Cardiac muscle cell (in vitro differentiated cells and primary cell): ENCODE measurements around the gene PDLIM5.

DNA sequence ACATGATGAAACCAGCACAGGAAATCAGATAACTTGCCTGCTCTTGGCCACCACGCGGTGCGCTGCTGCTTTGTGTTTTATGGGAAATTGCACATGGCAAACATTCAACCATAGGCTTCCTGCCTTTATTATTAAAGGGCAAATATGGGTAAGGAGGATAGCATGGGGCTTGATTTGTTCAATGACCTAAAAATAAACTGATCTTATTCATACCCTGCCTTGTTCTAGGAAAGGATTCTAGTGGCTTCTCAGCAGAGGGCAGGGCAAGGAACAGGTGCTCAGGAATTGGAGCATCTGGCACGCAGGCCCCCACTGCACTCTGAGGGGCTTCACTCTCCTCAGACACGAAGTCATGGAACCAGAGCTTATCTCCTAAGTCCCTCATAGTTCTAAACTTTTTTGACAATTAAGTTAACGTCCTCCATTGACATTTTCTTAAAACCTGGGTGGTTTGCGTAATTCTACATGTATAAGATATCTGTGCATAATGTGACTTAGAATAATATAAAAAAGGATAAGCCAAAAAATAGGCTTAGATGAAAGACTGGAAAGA lies 31.8 kb upstream of the NAP1L5 start:
- RAMPAGE, long total RNA: no peak
- RRBS: no CpG with 5 or more reads among the region's 7 CpGs

- RAMPAGE, long total RNA: no peak
- RRBS: no CpG with 5 or more reads among the region's 1 CpG
Measured at GRCh38 chr4:88792297-88793037, 94.8 kb upstream of the NAP1L5 start.

GRCh38 chr4:88843062-88843396 lies 145.4 kb upstream of the NAP1L5 start:
- RAMPAGE, long total RNA: no peak
- RRBS: no CpG with 5 or more reads among the region's 8 CpGs

GRCh38 chr4:89109896-89110155 lies 1.5 kb upstream of the TIGD2 start:
- RAMPAGE, long total RNA: no peak
- RRBS: no CpG with 5 or more reads among the region's 5 CpGs

DNA sequence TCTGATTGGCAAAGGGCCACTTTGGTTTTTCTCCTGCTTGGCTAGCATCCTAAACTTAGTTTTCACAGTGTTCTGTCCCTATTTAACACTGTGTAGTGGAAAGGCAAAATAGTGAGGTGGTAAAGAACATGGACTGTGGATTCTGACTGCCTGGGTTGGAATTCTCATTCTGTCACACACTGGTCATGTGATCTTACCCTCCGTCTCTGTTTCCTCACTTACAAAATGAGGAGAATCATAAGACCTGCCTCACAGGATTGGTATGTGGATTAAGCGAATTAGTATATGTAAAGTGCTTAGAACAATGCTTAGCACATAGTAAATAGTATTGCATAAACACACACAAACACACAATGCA lies 23.5 kb downstream of the TIGD2 start:
- RAMPAGE, long total RNA: no peak
- RRBS: no CpG with 5 or more reads among the region's 2 CpGs

GRCh38 chr4:89157496-89158197 lies 46.3 kb downstream of the TIGD2 start:
- RAMPAGE, long total RNA: no peak
- RRBS: 60% methylated on average over 1 of the region's 7 CpGs

DNA sequence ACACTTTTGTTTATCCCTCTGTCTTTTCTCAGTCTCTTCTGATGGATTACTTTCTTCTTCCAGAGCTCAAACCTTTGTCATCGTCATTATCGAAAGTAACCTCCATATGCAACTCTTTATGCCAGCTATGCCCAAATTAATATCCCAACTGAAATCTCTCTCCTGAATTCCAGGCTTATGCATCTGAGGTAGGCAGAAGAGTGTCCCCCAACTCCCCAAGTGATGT lies 99.7 kb upstream of the GPRIN3 start:
- RAMPAGE, long total RNA: no peak
- RRBS: no CpG with 5 or more reads among the region's 2 CpGs

- RAMPAGE, long total RNA: no peak
- RRBS: no CpG with 5 or more reads among the region's 1 CpG
Measured at GRCh38 chr4:89549796-89550090, 242.1 kb upstream of the GPRIN3 start.

DNA sequence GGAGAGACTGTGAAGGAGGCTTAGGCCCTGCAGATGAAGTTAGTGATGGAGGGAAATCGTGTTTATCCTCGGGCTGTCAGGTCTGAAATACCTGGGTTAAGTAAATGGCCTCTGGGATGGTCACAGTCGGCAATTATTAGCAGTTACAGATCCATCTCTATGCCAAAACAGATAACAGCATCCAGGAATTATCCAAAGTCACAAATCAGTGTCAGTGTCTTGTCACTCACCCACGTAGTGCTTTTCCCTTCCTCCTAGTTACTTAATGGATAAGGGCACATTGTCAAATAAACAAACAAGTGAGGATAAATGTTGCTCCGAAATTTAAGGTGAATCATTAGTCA lies 83.5 kb downstream of the SNCA start:
- RAMPAGE, long total RNA: no peak
- RRBS: no CpG with 5 or more reads among the region's 5 CpGs

DNA sequence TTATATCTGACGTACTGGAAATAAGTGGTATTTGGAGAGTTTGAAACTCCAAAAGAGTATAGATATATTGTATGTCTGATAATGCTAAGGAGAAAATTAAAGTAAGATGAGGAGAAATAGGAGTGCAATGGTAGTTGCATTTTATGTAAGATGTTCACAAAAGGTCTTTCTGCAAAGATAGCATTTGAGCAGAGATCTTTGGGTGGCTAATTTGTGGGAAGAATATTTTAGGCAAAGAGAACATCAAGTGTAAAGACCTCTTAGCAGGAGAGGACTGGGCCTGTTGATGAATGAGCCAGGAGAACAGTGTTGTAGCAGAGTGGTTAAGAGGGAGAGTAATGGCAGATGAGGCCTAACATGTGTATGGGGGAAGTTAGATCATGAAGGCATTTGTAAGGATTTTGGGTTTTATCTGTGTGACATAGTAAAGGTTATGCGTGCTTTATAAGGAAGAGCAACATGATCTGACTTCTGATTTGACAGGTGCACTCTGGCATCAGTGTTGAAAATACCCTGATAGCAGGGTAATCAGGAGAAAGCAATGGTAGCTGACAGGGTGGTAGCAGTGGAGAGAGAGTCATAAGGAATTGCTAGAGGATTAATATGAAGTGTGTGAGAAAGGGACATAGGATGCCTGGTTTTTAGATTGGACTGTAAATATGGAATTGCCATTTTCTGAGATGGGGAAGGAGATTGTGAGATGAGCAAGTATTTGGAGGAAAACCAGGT lies 85.6 kb downstream of the CCSER1 start:
- RAMPAGE, long total RNA: no peak
- RRBS: no CpG with 5 or more reads among the region's 2 CpGs

DNA sequence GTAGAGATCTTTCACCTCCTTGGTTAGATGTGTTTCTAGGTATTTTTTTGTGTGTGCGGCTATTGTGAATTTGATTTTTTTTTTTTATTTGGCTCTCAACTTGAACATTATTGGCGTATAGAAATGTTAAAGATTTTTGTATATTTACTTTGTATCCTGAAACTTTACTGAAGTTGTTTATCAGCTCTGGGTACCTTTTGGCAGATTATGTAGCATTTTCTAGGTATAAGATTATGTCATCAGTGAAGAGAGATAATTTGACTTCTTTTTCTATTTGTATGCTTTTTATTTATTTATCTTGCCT lies 1015.9 kb downstream of the CCSER1 start:
- RAMPAGE, long total RNA: no peak
- RRBS: no CpG with 5 or more reads among the region's 2 CpGs

- RAMPAGE, long total RNA: no peak
- RRBS: no CpG with 5 or more reads among the region's 35 CpGs
Measured at GRCh38 chr4:91791212-91792303, 512.2 kb upstream of the GRID2 start.

DNA sequence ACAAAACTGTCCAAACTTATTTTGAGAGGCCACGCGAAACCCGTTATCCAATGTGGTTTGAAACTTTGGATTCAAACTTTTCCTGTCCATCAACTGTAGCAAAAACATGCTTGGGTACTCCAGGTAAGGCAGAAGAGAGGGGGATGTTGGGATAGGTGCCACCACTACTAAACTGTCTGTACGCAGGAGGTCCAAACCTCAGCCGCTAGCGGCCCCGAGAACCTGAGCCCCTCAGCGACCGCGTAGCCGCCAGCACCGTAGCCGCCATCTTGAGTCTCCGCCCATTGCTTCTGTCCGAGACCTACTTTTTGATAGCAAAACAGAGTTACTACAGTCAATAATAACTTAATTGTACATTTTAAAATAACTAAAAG lies 120.0 kb upstream of the GRID2 start:
- RAMPAGE, long total RNA: no peak
- RRBS: no CpG with 5 or more reads among the region's 15 CpGs

GRCh38 chr4:92277131-92277793 lies 26.5 kb upstream of the GRID2 start:
- RAMPAGE, long total RNA: no peak
- RRBS: no CpG with 5 or more reads among the region's 8 CpGs

DNA sequence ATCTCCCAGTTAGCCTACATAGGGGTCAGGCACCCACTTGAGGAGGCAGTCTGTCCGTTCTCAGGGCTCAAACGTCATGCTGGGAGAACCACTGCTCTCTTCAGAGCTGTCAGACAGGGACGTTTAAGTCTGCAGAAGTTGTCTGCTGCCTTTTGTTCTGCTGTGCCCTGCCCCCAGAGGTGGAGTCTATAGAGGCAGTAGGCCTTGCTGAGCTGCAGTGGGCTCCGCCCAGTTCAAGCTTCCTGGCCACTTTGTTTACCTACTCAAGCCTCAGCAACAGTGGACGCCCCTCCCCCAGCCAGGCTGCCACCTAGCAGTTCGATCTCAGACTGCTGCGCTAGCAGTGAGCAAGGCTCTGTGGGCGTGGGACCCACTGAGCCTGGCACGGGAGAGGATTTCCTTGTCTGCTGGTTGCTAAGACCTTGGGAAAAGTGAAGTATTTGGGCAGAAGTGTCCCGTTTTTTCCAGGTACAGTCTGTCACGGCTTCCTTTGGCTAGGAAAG lies 59.7 kb upstream of the SMARCAD1 start:
- RAMPAGE, long total RNA: no peak
- RRBS: no CpG with 5 or more reads among the region's 11 CpGs

DNA sequence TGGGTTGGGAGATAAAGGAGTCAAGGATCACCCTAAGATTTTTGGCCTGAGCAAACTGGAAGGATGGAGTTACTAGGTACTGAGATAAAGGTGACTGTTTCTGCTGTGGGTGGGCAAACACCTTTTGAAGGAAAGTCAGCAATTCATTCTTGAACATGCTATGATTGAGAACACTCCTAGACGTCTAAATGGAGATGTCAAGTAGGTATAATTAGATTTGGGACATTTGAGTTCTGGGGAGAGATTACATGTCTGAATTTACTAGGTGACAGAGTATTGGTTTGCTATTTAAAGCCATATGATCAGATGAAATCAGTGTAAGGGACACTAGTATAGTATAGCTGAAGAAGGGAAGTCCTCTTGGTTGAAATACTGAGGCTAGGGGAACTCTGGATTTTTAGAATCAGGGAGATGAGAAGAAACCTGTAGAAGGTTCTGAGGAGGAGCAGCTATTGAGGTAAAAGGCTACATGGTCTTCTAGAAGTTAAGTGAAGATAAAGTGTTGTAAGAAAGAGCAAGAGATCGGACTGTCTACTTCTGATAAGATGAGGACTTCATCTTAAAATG lies 20.0 kb downstream of the SMARCAD1 start:
- RAMPAGE, long total RNA: no peak
- RRBS: no CpG with 5 or more reads among the region's 2 CpGs

- RAMPAGE, long total RNA: start-site peak on the plus strand at chr4:94451882-94451995, 8,867 and 7,840 reads in 2 replicates
- RRBS: 2% methylated on average over 30 of the region's 92 CpGs
Measured at GRCh38 chr4:94451616-94452547, at the start of gene PDLIM5. Gene PDLIM5 (plus strand): TSS chr4:94451942.

- RAMPAGE, long total RNA: no peak
- RRBS: no CpG with 5 or more reads among the region's 3 CpGs
Measured at GRCh38 chr4:94455128-94455582, 3.4 kb downstream of the PDLIM5 start.

DNA sequence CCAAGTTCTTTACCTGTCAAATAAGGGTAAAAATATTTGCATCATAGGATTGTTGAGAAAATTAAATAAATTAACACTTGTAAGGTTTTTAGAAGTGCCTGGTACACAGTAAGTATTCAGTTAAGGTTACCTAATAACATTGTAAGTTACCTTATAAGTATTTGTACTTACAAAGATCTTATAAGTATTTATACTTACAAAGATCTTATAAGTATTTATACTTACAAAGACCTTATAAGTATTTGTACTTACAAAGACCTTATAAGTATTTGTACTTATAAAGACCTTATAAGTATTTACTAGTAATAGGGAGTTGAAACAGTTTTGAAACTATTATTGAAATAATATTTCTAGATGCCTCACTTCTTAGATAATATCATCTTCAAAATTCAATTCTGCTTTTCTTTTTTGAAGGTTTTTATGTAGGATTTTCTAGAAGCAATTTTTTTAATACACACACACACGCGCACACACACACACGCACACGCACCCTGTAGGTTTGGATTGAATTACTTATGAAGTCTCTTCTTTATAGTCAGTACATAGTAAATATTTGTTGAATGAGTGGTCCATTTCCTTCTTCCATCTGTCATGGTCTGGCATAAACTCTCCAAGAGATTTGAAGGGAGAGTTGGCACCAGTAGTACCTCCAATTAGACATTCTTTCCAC lies 20.1 kb downstream of the PDLIM5 start:
- RAMPAGE, long total RNA: no peak
- RRBS: no CpG with 5 or more reads among the region's 4 CpGs

GRCh38 chr4:94525877-94526305 lies 74.1 kb downstream of the PDLIM5 start:
- RAMPAGE, long total RNA: no peak
- RRBS: no CpG with 5 or more reads among the region's 1 CpG